Measurements from ENCODE around the gene MC4R.

DNA sequence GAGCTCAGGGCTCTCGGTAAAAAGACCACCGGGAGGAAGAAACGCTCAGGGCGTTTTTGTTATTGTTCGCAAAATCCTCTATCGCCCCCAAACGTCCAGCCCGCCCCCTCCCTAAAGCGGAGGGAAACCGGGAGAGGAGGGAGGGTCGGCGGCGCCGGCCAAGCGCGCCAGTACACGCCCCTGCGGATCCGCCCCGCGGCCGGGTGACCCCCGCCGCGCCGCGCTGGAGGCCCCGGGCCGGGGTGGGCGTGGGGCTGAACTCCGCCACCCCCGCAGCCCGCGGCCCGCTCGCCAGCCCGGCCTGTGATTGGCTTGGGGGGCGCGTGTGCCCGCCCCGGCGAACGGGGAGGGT lies 218 bp upstream of the NEDD4L start:
- RRBS = 2% methylated on average over 21 of the region's 43 CpGs

GRCh38 chr18:58099027-58099866 lies 55.2 kb downstream of the NEDD4L start:
- RRBS = no CpG with 5 or more reads among the region's 5 CpGs

GRCh38 chr18:58174570-58174908 lies 130.5 kb downstream of the NEDD4L start:
- RRBS = no CpG with 5 or more reads among the region's 4 CpGs

DNA sequence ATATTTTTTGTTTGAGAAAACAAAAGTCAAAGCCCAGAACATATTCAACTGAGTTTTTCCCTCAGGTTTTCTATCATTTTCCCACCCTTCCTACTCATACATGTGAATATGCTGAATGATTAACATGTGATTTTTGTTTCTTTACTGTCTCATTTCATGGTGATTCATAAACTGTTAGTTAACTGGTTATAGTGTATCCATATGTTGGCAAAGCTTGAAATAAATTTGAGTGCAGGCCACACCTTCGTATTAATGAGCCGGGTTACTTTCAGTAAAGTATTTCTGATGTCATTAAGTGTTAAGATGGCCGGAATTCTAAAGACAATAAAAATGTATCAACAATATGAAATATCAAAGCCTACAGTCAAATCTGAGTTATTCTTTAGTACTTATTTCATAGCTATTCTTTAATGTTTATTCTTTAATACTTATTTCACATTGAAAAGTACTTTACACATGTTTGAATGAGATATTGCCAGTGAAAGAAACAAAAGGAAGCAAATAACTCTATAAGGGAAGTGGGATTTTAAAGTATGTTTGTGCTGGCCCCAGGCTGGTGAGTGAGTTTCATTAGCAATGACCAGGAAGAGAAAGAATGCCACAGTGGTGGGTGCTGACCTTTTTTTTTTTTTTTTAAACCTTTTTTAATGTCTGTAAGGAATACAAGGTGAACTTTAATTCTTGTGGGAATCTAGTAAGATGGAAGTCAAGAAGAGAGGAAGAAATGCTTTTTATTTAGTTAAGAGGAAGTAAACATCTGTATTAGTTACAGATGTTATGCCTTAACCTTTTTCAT lies 178.6 kb downstream of the NEDD4L start:
- RRBS = 100% methylated on average over 1 of the region's 3 CpGs

DNA sequence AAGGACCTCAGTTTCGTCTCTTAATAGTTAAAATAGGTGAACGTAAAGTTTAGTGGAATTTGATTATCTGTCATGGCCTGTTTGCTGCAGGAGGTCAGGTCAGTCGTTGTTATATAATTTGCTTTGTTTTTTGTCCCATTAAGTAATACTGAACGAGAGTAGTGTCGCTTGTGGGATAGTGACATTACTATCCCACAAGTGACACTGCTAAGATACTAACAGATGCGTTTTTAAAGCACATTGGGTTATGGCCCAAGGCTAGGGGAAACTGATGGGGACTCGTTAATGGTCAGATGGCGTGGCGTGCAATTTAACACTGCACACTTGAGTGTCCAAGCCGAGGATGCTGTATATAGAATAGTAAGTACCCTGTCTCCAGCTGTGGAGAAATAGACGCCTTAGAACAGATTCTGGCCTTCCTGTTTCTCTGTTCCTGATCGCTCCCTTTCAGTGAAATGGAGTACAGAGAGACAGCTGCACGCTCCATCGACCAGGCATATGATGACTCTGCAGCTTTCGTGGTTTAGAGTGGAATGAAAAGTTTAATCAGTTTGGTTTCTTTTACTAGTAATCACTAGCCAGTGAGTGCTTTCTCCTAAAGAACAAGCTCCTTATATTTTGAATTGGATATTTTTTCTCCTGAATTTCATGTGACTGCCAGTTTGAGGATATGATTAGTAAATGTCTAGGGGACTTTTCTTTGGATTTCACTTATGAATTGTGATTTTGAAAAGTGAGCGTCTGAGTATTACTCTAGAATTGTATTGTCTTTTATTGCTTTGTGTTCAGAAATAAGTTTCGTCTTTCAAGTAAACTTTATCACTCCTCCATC lies 213.4 kb downstream of the NEDD4L start:
- RRBS = no CpG with 5 or more reads among the region's 17 CpGs

DNA sequence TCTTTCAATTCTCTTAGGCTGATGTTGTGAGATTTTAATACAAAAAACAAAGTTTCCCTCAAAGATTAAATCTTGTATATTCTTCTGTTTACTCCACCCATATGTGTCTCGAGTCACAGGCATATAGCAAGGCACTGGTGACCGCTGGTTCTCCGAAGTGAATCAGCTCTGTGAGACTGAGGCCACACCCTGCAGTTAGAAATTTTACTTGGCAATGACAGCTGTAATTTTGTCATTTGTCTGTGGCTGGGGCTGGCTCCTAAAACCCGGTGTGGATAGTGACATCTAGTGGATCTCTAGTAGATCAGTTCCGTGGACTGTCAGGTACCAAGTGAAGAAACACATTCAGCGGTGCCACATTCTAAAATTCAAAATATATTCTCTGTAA lies 277.9 kb downstream of the NEDD4L start:
- RRBS = no CpG with 5 or more reads among the region's 6 CpGs

GRCh38 chr18:58413711-58414738 lies 214.9 kb downstream of the ALPK2 start:
- RRBS = no CpG with 5 or more reads among the region's 11 CpGs

DNA sequence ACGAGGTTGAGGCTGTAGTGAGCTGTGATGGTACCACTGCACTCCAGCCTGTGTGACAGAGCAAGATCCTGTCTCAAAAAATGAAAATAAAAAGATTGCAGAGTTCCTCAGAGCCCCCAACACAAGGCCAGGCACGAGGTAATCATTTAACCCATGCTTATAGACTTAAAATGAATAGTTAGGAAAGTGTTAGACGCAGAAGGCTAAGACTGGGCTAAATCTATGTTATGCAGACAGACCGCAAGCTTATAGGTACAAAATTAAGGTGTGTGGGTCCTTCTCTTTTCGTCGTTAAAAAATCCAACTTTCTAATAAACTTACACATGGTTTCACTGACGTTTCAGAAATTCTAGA lies 177.3 kb downstream of the ALPK2 start:
- RRBS = no CpG with 5 or more reads among the region's 7 CpGs

DNA sequence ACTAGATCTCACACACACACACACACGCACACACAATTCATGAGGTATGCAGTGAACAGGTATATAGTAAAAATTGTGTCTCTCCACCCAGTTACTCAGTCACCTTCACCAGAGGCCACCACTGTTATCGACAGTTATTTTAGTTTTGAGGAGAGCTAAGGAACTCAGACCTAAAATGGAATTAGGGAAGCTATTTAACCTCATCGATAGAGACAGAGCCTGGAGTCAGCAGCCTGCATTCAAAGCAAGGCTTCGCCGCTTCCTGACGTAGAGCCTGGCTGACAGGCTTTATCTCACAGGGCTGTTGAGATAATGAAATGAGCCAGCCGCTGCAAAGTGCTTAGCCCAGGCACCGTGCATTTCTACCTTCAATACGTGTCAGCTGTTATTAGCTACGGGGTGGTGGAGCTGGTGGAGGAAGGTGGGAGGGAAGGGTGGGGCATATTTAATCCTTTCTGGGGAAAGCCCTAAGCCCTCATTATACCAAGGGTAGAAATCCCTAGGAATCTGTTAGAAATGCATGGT lies 72.7 kb downstream of the ALPK2 start:
- RRBS = no CpG with 5 or more reads among the region's 10 CpGs

- RRBS = no CpG with 5 or more reads among the region's 10 CpGs
Measured at GRCh38 chr18:58756178-58756547, 84.9 kb downstream of the MALT1 start.

DNA sequence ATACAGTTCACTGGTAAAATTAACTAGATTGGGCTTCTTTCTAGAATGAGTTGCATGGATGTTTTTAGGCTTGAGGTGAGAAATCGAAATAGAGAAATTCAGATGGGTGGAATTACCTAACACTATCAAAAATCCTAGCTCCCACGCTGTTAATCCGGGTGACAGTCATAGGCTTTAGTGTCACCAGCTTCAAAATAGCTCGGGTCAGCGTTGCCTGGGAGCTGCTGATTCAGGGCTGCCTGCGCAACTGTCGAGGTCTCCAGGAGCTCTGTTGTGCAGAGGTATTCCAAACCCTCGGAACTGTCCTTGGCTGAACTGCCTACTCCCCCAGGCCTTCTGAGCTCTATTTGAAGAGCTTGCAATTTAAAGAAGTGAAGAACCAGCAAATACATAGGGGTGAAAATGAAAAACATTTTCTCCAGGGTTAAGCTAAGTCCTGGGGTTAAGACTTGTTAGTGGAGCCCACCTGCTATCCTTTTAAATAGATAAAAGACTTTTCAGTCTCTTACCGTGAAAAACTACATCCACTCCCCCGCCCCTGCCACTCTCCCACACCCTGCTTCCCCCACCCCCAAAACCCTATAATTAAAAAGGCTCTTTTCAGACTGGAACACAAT lies 21.3 kb upstream of the ZNF532 start:
- RRBS = no CpG with 5 or more reads among the region's 10 CpGs

DNA sequence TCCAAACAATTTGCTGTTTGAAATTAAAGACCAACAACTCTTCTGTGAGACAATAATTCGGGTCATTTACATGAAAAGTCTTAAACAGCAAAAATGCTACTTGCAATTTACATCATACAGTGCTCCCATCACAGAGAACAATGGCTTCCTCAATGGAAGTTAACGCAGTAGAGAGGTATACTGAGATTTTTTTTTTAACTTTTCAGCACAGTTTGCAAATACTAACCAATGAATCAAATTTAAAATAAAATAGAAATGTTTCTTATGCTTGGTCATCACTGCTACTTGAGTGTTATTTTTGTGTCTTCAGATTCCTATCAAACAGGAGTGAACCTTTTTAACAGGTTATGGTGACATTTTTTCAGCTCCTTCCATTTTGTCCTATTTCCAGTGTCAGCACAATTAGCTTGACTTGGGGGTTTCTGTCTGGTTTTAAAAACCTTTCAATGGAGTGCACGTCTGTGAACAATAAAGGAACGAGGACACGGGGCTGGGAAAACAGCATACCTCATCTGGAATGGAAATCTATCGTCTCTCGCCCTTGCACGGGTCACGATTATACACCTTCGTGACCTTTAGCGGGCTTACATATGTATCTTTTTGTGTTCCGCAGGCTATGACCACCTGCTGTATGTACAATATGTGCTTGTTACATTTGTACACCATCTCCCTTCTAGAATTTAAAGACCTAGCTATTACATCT lies 2.5 kb upstream of the ZNF532 start:
- RRBS = no CpG with 5 or more reads among the region's 12 CpGs

DNA sequence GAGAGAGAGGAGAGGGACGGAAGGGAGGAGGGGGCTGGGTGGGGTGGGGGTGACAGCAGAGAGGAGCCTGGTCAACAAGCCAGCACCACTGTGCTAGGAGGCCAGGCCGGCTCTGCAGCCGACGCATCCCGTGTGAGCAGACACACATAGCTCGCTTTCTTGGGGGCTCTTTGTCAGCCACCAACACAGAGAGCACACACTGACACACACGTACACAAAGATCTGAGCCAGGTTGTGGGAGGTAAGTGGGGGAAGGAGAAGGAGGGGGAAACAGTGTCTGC lies 448 bp upstream of the ZNF532 start:
- RRBS = no CpG with 5 or more reads among the region's 7 CpGs

DNA sequence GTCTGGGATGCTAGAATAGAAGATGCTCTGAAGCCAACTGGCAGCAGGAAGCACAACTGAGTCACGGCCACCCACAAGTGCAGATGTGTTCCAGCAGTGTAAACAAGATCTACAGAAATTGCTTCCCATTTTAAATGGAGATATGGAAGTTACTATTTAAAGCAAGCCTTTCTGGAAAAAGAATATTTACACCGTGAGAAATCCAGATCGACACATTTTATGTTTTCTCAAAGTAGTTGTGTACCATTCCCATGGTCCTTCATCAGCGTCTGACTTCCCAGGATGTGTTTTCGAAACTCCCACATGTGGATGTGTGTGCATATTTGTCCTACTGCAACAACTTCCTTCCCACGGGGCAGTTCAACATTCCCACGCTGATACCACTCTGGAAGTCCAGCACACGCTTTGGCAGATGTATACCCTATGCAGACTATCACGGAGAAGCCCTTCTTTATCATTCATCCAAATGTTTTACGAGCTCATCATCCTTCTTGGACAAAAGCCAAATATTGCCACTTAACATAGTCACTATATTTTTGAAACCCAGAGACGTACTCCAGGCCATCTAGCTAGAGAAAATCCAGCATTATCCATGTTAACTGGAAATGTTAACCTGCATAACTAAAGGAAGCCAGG lies 131.3 kb downstream of the ZNF532 start:
- RRBS = no CpG with 5 or more reads among the region's 11 CpGs

DNA sequence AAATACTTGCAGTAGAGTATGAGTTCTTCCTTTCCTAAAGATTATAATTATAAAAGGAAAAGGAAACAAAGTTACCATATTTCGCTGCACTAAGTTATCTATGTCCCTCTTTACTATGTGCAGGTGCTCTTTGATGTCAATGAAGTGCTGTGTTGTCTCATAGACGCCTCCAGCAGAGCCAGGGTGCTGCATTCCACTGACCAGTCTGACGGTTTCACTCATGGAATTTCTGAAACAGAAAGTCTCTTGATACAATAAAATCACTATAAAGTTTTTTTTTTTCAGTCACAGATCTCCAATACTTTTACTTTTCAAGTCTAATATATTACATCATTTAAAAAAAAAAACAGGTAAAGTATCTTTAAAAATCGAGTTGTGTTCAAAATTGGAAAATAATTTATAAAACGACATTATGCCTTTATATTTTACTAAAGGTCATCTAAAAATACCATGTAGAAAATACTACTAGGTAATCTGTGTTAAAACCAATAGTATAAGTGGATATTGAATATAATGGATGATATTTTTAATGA lies 14.6 kb upstream of the CPLX4 start:
- RRBS = no CpG with 5 or more reads among the region's 5 CpGs

- RRBS = 10% methylated on average over 26 of the region's 73 CpGs
Measured at GRCh38 chr18:59695664-59697065, 1.1 kb downstream of the CCBE1 start.

GRCh38 chr18:59923531-59924056 lies 23.8 kb downstream of the PMAIP1 start:
- RRBS = no CpG with 5 or more reads among the region's 6 CpGs

- RRBS = no CpG with 5 or more reads among the region's 9 CpGs
Measured at GRCh38 chr18:60372659-60373106, at the start of gene MC4R. TSS of gene MC4R (minus strand) at chr18:60372775.

- RRBS = no CpG with 5 or more reads among the region's 3 CpGs
Measured at GRCh38 chr18:61493965-61494229, 160.7 kb downstream of the CDH20 start.

DNA sequence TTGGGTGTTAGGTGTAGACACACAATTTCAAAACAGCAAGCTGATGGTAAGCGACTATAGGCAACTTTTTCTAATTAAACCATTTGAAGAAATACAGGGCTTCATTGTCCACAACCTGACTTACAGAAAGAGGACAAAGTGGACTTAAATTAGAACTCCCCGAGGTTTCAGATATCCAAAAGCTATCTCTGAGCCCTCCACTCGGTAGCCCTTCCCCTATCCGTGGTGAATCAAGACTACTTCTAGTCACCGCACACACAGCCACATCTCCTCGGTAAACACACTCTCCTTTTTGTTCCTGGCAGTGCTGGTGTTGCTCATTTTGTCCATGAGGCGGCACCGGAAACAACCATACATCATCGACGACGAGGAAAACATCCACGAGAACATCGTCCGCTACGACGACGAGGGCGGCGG lies 220.7 kb downstream of the CDH20 start:
- RRBS = no CpG with 5 or more reads among the region's 19 CpGs

Data from GM12891 (cell line).